Fibroblast of villous mesenchyme (primary cell): ENCODE measurements around a stretch of chr10.

DNA sequence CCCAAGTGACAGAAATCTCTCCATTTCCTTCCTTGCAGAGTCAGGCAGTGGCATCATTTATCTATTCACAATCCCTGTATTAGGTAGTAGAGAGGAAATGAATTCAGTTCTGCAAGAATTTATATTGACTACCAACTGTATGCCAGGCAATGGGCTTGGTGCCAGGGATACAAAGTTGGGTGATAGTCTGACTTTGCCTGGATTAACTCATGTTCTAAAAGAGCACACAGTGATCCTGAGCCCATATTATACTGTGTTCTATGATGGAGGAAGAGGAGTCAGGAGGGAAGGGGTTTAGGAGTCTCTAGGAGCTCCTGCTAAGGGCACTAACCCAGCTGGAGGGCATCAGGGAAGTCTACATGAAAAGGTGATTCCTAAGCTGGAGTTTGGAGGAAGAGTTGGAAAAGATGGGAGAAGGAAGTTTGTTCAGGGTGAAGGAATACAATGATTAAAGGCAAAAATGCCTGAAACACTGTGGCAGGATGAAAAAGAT, 232.9 kb downstream of the LRMDA start:
- CAGE, long polyA plus RNA: no peak

- CAGE, long polyA plus RNA: no peak
These were observed 321.9 kb downstream of the LRMDA start for GRCh38 chr10:75753179-75753785.

- CAGE, long polyA plus RNA: no peak
These were observed 340.9 kb downstream of the LRMDA start for GRCh38 chr10:75772203-75772911.

DNA sequence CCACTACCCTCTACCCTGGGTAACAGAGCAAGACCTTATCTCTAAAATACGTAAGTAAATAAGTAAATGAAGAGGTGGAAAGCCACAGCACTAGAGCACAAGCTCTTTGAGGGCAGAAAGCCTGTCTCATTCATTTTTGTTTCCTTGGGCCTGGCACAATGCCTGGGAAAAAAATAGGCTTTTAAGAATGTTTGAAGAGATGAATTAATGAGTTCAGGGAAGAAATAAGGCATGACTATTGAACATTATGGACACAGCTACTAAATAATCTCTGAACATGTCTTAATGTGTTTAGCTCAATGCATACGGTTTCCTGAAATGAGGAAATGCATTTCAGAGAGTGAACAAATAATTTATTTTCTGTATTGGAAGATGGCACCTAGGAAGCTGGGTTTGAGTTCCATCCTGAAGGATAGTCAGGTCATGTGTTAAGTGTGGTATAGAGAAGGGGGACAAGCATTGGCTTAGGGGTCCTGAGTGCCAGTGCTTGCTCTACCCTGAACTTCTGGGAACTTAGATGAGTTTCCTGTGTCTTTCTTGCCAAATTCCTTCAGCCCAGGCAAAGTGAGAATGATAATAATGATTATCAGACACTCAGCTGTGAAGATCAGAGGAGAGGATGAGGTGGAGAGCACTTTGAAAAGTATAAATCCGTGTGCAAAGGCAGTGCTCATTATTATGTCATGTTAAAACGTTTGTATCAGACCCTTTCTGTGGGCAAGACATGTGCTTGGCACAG, 411.7 kb downstream of the LRMDA start:
- CAGE, long polyA plus RNA: no peak

DNA sequence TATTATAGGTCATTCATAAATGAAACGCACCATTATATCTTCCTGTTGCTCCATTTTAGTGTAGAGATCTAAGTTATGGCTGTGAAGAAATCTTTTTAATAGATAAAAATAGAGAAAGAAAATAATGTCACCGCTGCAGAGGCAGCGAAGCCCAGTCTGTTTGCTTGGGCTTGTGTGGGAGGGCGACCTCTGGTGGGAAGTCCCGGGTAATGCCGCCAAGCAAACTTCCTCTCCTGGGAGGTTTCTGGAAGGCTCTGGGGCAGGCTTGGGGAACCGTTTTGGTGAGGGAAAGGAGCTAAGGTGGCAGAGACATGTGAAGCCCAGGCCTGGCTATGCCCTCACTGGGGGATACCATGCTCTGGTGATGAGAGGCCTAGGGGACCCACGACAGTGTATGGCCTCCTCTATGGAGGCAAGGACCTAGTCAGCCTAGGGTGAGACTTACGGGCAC, 604.9 kb downstream of the LRMDA start:
- CAGE, long polyA plus RNA: no peak

GRCh38 chr10:76185568-76185900, 754.1 kb downstream of the LRMDA start:
- CAGE, long polyA plus RNA: no peak

DNA sequence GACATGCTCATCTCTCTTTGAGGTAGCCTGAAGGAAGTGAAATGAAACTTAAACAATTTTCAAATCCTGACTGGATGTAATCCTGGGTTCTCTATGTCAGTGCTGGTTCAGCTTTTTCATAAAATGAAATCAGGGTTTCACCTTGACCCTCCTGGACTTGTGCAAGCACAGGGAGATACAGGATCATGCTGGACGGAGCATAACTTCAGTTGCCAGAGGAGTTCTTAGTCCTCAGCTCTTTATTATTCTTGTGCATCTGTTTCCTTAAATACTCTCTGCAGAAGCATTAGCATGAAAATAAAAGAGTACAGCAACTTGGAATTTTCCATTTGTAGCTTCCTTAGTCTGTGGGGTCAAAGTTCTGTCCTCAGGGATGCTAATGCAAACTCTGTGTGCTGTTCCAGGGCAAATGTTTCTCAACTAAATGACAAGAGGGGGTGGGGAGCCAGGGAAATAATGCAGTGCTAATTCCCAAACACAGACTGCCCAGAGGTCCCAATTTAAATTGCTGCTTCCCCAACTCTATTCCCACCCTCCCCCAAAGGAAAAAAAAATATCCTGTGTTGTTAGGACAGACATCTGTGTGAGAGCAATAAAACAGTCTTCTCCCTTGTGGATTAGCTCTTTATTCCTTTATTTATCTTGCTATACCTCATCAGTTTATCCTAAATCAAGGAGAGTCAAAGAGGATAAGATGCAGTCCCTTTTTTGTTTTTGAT, 904.9 kb downstream of the LRMDA start:
- CAGE, long polyA plus RNA: no peak

DNA sequence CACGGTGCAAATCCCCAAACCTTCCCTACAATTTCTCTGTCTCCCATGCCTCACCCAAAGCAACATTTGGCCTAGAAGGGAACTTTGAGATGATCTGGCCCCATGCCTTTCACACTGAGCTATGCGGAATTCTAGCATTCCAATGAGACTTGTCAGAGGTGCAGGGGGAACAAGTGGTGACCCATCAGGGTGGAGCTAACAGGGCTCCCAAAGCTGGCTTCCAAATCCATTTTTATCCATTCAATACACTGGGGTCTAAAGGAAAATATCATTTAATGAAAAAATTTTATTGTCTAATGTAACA, 1000.9 kb downstream of the LRMDA start:
- CAGE, long polyA plus RNA: no peak

DNA sequence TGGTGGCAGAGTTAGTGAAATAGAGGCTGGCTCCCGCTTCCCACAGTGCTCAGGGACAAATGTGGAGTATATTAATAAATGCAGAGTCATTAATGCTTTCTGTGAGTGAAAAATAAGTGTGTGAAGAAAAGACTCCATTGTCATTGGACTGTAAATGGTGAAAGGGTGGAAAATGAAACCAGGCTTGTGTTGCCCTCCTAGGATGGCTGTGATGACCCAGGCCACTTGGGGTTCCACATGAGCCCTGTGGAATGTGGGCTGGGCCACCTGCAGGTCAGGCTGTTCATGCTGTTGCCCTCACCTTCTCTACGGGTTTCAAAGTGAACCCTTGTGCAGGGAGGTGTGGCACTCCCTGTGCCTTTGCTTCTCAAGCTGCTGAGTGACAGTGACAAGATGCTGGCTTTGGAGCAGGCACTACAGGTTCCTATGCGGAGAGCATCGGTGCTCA, 1004.8 kb downstream of the LRMDA start:
- CAGE, long polyA plus RNA: no peak

GRCh38 chr10:77163877-77164586, 473.6 kb downstream of the KCNMA1 start:
- CAGE, long polyA plus RNA: no peak

GRCh38 chr10:77396963-77397369, 240.6 kb downstream of the KCNMA1 start:
- CAGE, long polyA plus RNA: no peak

GRCh38 chr10:77415387-77415891, 222.2 kb downstream of the KCNMA1 start:
- CAGE, long polyA plus RNA: no peak

GRCh38 chr10:77501221-77501489, 136.5 kb downstream of the KCNMA1 start:
- CAGE, long polyA plus RNA: no peak

DNA sequence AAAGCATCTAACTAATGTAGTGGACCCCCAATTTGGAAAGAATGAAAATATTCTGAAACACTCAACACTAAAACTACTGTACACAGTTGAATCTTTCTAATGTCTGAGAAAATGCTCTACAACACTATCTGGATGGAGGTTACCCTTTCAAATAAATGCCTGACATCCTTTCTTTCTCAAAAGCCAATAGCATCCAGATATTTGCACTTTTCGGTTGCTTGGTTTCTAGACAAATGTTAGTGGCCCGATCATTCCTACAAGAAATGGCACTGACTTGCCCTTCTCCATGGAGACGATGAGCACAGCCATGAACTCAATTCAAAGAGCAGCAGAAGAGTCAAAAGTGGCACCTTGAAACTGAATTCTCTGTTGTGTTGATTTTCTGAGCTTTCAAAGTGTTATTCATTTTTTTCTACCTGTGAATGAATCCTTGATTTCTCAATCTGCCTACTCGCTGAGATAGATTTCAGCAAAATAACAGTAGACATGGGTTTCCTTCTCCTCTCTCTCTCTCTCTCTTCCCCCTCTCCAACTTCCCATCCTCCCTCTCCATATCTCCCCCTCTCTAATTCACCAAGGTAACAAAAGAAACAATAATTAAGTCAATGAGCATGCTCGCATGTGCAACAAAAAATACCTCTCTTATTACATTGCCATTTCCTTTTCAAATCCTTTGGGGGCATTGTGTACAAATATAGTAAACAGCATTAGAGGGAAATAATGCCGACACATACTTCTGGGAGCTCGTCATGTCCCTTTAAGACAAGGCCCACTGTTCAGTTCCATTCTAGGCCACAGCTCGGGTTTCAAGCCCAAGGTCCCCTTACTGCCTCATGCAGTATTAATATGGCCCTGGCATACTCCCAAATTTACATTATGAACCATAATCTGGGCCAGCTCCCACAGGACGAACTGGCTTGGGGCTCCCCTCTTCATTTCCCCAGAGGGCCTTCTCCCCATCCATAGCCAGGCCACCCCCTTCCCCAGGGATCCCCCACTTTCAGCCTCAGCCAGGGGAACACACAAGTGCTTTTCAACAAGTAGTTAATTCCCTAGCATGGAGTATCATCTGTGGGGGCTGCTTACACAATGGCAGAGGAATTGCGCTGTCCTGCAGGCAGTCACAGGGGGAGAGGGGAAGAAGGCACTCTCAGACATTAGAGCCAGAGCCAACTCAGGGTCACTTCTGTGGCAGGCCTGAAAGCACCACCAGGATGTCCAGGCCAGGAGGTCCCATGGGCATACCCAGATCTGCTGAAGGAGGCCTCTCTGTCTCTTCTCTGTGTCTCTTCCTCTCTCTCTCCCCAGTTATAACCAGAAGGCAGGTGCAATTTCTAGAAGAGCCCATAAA, 110.8 kb downstream of the KCNMA1 start:
- CAGE, long polyA plus RNA: no peak

- CAGE, long polyA plus RNA: no peak
These were observed 72.5 kb upstream of the KCNMA1 start for GRCh38 chr10:77709935-77710678.

GRCh38 chr10:77856370-77856568, 70.3 kb downstream of the DLG5 start:
- CAGE, long polyA plus RNA: no peak

GRCh38 chr10:77859409-77859989, 67.1 kb downstream of the DLG5 start:
- CAGE, long polyA plus RNA: no peak

GRCh38 chr10:77925183-77925898, 1.2 kb downstream of the DLG5 start:
- CAGE, long polyA plus RNA: no peak

GRCh38 chr10:77948941-77949668, 22.6 kb upstream of the DLG5 start:
- CAGE, long polyA plus RNA: no peak

GRCh38 chr10:77988706-77989148, 40.6 kb downstream of the POLR3A start:
- CAGE, long polyA plus RNA: no peak